Fibroblast of the aortic adventitia (primary cell): ENCODE measurements around a stretch of chr6.

DNA sequence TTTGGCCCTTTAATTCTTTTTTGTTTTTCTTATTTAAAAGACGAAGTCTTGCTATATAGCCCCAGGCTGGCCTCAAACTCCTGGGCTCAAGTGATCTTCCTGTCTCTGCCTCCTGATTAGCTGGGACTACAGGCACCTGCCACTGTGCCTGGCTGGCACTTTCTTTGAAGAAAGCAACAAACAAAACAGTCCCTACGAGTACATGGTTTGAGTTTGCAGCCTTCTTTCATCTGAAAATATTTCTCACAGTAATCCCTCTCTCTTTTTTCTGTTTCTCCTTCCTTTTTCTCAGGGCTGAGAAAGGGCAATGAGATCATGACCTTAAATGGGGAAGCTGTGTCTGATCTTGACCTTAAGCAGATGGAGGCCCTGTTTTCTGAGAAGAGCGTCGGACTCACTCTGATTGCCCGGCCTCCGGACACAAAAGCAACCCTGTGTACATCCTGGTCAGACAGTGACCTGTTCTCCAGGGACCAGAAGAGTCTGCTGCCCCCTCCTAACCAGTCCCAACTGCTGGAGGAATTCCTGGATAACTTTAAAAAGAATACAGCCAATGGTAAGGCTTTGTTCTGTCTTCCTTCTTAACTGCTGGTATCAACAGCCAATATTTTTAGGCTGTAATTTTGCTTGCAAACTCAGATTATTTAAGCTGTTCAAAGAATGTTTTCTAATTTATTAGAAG lies 80.7 kb upstream of the CLDN20 start:
- CAGE, long polyA plus RNA: no peak

- CAGE, long polyA plus RNA: no peak
These were observed 47.1 kb upstream of the CLDN20 start for GRCh38 chr6:155216574-155217234.

GRCh38 chr6:156395210-156395909 lies 381.8 kb upstream of the ARID1B start:
- CAGE, long polyA plus RNA: no peak

GRCh38 chr6:156599279-156599792 lies 177.8 kb upstream of the ARID1B start:
- CAGE, long polyA plus RNA: no peak

DNA sequence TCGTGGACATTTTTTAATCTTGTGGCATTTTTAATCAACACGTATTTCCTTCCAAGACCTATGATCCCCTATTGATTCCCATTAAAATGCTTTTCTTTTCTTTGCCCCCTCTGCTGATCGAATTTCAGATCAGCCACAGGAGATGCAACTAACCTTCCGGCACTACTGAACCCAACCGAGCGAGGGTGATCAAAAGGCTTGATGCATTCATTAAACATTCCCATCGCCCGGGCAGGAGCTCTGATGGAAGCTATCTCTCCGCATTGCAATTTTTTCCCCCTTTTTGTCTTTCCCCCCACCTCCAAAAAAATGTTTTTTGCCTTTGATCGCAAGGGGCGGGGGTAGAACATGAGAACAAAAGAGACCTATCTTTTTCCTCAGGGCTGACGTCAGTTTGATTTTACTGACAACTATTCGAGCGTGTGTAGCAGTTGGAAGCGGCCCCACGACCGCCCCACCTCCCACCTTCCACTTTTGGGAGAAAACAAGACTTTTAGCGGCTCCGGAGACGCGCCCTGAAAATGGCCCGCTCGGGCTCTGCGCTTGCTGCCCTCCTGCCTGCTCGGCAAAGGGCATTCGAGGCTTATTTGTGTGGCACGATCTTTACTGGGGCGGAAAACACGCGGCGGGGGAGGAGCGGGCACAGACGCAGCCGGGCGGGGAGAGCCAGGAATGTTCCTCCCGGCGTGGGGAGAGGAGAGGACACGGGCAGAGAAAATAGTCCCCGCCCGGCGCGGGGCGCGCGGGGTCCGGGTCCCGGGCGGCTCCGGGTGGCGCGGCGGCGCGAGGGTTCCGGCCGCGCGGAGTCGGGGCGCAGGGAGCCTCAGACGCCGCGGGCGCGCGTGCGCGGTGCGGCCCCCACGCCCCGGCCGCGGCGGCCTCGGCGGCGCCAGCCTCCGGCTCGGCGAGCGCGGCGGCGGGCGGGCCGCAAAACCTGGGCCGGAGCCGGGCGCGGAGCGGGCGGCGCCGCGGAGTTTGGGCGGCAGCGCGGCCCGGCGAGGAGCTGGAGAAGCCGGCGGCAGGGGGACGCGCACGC lies 90.3 kb upstream of the ARID1B start:
- CAGE, long polyA plus RNA: no peak

GRCh38 chr6:156703650-156704130 lies 73.5 kb upstream of the ARID1B start:
- CAGE, long polyA plus RNA: no peak

GRCh38 chr6:156774419-156775032 lies 2.7 kb upstream of the ARID1B start:
- CAGE, long polyA plus RNA: no peak

GRCh38 chr6:157029818-157030502 lies 252.8 kb downstream of the ARID1B start:
- CAGE, long polyA plus RNA: no peak

DNA sequence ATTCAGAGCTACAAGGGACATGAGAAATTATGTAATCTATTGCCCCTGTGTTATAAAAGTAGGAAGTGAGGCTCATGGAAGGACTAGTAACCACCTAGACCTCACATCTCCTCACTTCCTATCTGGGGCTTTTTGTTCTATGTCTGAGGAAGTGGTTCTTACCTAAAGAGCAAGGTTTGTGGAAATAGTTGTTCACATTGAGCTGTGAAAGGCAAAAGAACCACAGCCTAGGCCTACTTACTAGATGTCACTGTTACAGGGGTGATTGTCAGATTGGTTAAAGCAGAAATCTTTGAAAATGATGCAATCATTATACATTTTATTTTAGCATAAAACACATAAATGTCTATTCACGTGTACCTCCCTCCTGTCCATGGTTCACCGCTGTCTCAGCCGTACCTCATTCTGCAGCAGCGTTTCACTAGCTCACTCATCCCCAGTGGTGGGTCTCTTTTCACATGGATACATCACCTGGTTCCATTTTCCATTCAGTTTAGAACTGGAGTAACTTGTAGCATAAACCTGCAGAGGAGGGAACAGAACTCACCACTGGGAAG lies 268.8 kb downstream of the TMEM242 start:
- CAGE, long polyA plus RNA: no peak

DNA sequence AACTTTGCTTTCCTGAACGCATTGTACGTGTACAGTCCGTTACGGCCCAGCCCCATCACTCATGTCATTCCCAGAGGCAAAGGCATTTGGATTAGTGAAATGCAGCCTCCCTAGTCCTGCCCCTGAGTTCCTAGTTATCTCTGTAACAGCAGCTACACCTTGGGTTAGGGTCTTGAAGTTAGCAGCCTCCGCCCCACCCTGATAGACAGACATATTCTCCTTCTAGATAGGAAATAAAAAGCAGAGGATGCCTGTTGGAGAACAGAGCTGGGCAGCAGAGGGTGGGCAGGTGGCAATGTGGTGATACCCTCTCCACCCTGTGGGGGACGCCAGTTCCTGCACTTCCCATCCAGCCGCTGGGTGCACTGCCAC lies 80.4 kb downstream of the ZDHHC14 start:
- CAGE, long polyA plus RNA: no peak

DNA sequence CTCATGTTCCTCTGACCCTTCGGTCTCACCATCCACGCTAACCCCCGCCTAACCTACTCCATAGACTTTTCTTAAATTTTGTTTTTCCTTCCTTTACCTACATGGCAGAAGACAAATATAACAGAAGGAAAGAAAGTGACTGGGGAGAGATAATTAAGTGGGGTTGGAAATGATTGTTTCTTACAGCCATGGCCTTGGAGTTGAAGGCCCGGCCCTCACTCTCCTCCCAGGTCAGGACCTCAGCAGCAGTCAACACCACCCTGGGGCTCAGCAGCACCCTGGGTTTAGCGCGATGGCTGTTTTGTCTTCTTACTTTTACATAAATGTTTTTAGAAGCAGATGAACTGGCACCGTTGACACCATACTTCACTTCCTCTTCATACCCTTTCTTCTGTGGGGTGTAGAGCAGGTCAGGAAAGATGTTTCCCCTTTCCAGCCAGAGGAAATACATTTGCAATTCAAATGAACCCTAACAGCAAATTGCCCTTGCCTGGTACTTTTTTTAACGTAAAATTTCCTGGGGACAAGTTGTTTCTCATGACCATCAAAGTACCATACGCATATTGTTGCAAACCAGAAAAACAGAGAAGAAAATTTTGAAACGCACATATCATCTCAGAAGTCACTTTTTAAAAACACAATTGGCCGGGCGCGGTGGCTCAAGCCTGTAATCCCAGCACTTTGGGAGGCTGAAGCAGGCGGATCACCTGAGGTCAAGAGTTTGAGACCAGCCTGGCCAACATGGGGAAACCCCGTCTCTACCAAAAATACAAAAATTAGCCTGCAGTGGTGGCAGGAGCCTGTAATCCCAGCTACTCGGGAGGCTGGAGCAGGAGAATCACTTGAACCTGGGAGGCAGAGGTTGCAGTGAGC lies 54.7 kb upstream of the SNX9 start:
- CAGE, long polyA plus RNA: no peak

- CAGE, long polyA plus RNA: no peak
These were observed 9.4 kb upstream of the SNX9 start for GRCh38 chr6:157813636-157814150.

- CAGE, long polyA plus RNA: no peak
These were observed 9.0 kb downstream of the SNX9 start for GRCh38 chr6:157831981-157832507.

GRCh38 chr6:157868773-157869292 lies 45.8 kb downstream of the SNX9 start:
- CAGE, long polyA plus RNA: no peak

GRCh38 chr6:157891309-157892471 lies 68.6 kb downstream of the SNX9 start:
- CAGE, long polyA plus RNA: no peak

- CAGE, long polyA plus RNA: no peak
These were observed 765 bp upstream of the SYNJ2 start for GRCh38 chr6:157980886-157981310.

GRCh38 chr6:158068261-158068809 lies 86.7 kb downstream of the SYNJ2 start:
- CAGE, long polyA plus RNA: no peak

DNA sequence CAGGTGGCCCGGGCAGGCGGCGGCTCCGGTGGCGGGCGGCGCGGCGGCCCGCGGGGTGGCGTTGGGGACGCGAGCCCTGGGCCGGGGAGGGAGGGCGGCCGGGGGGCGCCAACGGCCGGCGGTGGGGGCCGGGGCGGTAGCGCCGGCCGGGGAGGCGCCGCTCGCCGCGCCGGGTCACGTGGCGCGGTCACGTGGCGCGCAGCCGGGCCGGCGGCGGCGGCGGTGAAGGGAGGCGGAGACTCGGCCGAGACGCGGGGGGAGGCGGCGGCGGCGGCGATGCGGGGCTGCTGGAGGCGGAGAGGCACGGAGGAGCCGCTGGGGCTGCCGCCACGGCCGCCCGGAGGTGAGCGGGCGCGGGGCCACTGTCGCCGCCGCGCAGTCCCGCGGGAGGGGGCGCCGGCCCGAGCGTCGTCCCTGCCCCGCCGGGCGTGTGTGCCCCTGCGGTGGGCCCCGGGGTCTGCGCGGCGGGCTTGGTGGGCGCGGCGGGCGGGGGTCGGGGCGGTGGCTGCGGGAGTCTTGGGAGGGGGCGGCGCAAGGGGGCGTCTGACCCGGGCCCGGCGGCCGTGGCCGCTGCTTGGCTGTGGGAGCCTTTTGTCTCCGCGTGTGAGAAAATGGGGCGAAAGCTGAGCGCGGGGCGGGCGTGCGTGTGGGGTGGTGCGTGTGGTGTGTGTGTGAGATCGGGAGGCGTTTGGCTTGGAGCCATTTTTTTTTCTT lies 64.0 kb downstream of the GTF2H5 start:
- CAGE, long polyA plus RNA: no peak

GRCh38 chr6:158479726-158479972 lies 80.2 kb upstream of the TMEM181 start:
- CAGE, long polyA plus RNA: no peak

GRCh38 chr6:158500067-158500350 lies 59.9 kb upstream of the TMEM181 start:
- CAGE, long polyA plus RNA: no peak